WTC11 (cell line): ENCODE results near the gene C10orf143.

- PRO-cap, result no peak
Observed at GRCh38 chr10:128220945-128221709, 94.9 kb upstream of the MKI67 start.

DNA sequence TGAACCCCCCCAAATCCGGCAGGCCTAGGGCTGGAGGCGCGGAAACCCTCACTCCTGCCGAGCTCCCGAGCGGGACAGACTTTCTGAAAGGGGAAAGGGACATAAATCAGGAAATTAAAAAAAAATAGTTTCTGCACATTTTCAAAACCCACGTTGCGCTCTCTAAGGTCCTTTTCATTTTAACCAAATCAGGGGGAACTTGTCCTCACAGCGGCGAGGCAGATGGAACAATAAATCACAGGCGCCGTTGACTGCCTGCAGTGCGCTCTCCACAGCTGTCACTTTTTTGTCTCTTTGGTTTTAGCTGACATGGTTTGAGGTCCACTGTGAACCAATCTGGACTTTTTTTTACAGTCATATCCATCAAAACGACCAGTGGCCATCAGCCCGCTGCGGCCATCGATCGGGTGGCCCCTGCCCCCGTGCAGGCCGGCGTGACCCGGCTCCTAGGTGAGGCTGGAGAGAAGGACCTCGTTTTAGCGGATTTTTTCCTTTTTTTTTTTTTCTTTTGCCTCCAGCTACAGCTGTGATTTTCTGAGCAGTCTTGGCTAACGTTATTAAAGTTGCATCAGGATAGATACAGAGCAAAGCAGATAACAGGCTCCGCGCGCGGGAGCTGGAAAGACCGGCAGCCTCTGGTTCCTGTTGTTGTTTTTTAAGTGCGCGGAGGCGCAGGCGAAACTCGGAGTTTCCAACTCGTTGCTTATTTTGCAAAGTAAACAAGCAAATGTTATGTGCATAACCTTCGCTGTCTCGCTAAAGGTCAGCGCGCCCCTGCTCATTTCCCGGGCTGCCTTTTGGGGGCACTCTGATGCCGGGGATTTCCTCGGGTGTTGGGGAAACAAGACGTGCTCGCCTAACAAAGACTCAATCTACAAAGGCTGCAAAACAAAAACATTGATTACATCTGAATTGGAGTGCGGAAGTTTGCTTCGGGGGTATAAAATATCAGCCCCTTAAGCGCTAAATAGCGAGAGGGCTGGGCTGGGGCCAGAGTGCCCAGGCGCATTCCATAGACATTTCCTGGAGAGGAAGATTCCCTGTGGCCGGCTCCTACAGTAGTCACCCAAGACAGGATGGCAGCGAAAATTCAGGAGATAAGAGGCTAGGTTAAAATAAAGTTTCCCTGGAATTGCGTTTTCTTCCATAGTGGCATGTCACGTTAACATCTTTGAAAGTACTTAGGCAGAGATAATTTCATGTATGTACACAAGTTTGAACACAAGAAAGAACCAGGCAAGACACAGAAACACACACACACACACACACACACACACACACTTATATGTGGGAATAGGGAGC, 414.9 kb upstream of the MKI67 start:
- PRO-cap, result bidirectional peak, plus-strand start at position 970 of the sequence, minus-strand start at position 663 of the sequence

GRCh38 chr10:128728873-128729298, 602.7 kb upstream of the MKI67 start:
- PRO-cap, result no peak

DNA sequence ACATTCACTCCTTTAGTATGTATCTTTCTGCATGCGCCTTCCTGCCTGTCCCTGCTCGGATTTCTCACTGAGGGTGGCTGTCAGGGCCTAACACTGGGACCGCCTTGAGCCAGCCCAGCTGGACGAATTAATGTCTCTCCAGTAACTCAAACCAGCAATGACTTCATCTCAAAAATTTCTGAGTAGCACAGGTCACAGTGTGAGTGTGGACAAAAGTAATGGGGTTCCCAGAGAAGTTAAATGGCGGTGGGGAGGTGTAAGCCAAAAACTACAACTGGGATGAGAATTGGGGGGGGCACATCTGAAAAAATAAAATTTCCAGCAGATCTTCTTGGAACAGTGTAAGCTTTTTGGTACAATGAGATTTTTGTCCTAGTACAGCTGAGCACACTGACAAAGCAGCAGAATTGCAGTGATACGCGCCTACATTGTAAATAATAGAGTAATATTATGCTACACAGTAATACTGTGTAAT, 443.9 kb upstream of the MGMT start:
- PRO-cap, result no peak

DNA sequence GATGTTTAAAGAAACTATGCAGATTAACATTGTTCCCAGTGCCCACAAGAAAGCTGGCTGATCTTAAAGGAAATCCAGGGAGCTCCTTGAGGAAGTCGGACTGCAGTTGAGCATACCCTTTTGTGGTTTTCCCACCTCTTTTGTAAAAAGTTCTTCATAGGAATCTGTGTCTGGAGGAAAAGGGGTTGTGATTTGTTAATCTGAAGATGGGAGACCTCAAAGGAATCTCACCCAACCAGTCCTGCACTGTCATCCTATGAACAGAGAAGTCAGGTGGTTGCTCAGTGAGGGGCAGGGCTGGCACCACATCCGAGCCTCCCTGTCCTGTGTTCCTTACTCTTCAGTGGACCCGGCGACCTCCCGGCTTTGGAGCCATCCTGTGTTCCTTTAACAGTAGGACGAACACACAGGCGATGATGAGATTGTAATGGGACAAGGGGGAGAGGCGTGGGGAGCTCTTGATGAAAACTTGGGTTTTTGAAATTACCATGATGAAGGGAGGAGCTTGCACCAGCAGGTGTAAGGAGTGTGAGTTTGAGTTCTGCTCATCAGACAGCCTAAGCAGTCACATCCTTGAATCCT, 2.8 kb upstream of the MGMT start:
- PRO-cap, result no peak

GRCh38 chr10:129945617-129946292, 18.3 kb downstream of the EBF3 start:
- PRO-cap, result no peak

- PRO-cap, result no peak
Observed at GRCh38 chr10:129950774-129951592, 13.1 kb downstream of the EBF3 start.

DNA sequence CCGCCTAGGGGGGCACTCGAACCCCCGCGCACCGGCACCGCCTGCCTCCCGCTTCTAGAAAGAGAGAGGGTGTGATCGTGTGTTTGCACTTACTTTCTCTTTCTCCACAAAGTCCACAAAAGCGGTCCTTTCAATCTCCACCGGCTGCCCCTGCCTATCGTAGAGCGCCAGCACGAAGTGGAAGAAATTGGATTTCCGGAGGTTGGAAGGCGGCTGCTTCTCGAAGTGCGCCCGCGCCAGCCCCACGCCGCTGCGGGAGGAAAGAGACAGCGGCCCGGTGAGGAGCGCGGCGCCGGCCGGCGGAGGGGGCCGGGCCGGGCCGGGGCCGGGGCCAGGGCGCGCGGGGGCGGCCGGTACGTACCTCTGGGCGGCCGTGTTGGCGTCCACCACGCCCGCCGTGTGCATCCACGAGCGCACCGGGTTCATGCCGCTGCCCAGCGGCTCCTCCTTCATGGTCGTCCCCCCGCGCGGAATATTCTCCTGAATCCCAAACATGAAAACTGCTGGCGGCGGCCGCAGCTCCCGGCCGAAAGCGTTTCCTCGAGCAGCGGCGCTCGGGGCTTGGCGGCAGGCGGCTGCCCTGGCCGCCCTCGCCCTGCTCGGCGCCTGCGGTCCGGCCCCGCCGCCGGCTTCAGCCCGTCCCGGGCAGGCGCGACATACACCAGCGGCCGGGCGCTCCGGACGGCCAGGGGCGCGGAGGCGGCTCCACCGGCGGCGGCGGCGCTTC, 637 bp downstream of the EBF3 start:
- PRO-cap, result no peak

DNA sequence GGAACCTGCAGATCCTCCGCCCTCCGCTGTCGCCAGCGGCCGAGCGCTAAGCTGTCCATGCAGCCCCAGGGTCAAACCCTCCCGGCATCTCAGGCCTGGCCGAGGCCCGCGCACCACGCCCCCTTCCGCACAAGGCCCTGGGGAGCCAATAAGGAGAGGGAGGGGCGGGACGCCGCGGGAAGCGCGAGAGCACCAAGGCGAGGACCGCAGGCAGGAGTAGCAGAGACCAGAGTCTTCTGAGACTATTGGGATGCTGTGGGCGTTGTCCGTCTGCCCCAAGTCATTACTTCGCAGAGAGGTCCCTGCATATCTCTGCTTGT, at the start of gene C10orf143:
C10orf143 (minus strand) TSS at position 117 of the 320 bp plus-strand sequence.
- PRO-cap, result bidirectional peak, plus-strand start at position 222 of the sequence, minus-strand start at position 91 of the sequence

DNA sequence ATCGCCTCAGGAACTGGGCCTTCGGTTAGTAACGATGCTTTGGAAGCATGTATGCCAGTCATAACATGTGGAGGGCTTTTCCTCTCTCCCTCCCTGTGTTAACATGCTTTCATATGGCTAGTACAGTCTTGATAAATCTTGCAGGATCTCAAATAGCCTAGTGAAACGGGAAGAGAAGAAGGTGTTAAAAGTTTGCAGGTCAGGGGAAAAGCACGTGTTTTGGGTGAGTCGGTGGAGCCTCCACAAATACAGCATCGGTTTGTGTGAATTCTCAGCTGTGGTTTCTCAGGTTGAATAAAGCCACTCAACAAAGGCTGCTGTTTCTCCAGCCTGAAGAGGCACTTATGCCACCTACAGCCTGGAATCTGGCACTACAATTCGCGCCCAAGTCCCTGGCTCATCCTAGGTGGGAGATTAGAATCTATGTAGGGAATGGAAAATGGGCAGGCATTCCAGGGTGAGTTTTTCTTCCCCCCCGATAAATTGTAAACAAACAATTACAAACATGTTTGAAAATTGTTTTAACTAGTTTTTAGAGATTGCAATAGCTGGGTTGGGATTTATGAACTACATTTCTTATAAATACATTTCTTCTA, 8.5 kb upstream of the GLRX3 start:
- PRO-cap, result no peak

DNA sequence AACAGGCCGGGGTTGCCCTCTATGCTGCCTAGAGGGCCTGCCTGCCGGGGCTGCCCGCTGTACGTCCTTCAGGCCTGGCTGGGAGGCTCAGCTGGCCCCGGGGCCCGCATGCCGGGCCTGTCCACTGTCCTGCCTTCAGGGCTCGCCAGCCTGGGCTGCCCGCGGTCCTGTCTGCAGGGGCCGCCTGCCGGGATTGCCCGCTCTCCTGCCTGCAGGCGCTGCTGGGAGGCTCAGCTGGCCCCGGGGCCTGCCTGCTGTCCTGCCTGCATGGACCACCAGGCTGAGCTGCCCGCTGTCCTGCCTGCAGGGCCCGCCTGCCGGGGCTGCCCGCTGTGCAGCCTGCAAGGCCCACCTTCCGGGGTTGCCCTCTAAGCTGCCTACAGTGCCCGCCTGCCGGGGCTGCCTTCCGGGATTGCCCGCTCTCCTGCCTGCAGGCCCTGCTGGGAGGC, 164.3 kb downstream of the GLRX3 start:
- PRO-cap, result no peak

- PRO-cap, result no peak
Observed at GRCh38 chr10:130493346-130493900, 357.2 kb downstream of the GLRX3 start.

DNA sequence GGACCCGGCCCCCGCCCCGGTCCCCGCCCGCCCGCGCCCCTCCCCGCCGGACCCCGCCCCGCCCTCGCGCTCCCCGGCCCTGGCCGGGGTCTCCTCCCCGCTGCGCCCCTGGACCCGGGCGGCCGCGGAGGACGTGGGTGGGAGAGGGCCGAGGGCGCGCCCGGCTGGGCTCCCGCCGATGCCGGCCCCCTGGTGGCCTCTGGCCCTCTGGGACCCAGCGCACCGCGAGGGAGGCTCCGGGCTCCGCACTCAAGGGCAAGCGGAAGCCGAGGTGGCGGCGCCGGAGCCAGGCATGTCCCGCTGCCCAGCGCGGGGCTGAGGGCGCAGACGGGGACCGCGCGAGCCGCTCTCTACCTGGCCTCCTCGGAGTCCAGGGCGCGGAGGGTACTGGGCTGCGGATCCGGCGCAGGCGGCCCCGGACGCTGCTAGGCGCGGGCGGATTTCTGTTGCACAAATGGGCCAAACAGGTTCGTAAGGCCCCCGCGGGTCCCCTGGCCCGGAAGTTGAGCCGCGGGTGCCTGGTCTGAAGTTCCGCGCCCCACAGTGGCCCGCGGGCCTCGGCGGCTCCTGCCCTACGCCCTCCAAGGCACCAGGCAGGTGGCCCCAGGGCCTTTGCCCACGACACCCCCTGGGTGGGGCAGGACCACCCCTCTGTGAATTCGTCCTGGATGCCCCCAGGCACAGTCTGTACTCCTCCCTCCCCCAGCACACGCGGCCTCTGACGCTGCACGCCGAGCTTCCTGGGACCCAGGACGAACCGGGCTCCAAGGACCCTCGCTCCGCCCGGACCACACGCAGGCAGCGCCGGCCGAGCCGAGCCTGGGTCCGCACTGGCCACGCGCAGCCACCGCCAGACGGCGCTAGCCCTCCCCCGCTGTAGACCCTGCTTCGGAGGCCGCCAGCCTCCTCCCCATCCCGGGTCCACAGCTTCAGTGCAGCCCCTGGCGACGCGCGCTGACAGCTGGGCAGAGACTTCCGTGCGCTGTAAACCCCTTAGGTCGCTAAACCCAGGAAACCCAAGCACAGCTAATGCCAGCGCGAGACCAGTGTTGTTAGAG, 616 bp upstream of the TCERG1L start:
- PRO-cap, result bidirectional peak, plus-strand start at position 263 of the sequence, minus-strand start at position 201 of the sequence

DNA sequence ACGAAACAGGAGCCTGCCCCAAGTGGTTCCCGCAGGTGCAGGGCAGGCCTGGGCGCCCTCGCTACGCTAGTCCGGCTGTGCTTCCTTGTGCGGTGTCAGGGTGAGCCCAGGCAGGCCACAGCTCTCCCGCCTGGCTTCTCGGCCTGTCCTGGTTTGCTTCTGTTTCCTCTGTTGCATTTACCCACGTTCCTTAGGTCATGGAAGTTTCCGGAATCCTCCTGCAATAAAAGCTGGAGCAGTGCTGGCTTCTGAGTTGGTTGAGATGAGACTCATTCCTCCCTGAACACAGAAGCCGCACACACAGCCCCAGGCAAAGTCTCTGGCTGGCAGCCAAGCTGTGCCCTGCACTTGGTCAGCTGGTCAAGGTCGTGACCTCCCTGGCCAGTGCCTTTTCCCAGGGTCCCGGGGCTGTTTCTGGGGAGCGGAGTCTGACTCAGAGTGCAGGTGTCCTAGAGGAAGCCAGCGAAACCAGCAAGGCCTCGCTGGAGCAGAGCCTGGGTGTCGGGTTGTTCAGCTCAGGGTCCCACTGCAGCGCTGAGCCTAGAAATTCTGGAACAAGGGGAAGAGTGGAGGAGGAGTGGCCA, 245.8 kb upstream of the PPP2R2D start:
- PRO-cap, result no peak

- PRO-cap, result no peak
Observed at GRCh38 chr10:131910568-131910886, 9.7 kb downstream of the PPP2R2D start.

- PRO-cap, result no peak
Observed at GRCh38 chr10:131939491-131939801, 38.6 kb downstream of the PPP2R2D start.

DNA sequence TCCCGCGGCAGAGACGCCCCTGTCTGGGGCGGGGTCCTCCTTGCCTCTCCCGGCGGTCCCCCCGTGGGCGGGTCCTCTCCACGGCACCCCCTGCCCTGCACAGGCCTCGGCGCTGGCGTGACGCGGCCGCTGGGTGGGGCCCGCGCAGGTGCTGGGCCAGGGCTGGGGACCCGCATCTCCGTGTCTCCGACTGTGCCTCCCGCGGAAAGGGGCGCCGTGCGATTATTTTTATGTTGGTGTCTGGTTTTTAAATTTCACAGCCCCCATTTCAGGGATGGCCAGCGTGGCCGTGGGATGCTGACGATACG, 28.9 kb upstream of the JAKMIP3 start:
- PRO-cap, result no peak

DNA sequence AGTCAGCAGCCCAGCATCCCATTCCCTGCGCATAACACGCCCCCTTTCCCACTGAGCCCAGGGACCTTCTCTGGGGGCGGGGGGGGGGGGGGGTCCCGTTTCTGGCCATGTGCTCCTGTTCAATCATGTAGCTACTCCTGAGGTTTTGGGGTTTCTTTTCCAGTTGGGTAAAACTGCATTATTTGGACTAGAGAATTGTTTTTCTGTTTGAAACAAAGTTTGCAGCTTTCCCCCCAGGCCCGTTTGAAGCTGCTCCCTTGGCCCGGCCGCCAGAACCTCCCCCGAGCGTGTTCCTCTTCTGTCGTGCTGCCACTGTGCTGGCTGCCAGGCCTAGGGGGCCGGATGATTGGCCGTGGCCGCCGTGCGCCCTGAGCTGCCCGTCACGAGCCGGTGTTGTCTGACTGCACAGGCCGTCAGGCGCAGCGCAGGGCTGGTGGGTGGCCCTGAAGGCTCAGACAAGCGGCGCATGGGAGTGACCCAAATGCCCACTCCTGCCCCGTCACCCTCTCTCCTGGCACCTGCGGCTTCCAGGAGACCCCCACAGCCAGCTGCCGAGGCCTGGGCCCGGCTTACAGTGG, 12.9 kb downstream of the JAKMIP3 start:
- PRO-cap, result no peak

DNA sequence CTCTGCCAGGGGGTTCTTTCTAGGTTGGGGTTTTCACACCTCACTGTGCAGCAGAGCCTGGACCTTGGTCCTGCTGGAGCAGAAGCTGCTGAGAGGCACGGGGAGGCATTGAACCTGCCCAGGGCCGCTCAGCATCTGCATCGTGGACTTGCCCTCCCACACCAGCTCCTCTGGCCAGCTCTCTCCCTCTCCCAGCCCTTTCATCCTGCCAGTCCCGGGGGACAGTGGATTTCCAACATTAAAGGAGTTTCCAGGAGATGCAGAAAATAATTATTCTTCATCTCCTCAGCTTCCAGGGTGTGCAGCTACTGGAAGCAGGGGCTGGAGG, 42.4 kb downstream of the JAKMIP3 start:
- PRO-cap, result no peak

DNA sequence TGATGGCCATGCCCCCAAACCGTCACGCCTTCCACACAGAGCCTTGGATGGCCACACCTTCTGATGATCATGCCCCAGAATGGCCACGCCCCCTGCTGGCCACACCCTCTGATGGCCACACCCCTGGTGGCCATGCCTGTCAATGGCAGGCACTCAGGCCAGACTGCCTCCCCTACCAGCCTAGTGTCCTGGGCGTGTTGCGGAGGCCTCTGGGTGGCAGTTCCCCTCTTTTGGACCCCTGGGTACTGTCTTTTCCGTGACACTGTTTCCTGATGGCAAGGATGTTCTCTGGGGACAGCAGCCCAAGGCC, 23.2 kb upstream of the DPYSL4 start:
- PRO-cap, result no peak